ENCODE data around the genes GATA2 and RAB7A.

GRCh38 chr3:127754695-127755494, 67.4 kb downstream of the MGLL start:
CAGE:
- cytosol, long polyA minus RNA: no peak
- cytosol, long polyA plus RNA: no peak
- long polyA plus RNA: no peak
- nucleus, long polyA minus RNA: no peak
- nucleus, long polyA plus RNA: no peak

DNA sequence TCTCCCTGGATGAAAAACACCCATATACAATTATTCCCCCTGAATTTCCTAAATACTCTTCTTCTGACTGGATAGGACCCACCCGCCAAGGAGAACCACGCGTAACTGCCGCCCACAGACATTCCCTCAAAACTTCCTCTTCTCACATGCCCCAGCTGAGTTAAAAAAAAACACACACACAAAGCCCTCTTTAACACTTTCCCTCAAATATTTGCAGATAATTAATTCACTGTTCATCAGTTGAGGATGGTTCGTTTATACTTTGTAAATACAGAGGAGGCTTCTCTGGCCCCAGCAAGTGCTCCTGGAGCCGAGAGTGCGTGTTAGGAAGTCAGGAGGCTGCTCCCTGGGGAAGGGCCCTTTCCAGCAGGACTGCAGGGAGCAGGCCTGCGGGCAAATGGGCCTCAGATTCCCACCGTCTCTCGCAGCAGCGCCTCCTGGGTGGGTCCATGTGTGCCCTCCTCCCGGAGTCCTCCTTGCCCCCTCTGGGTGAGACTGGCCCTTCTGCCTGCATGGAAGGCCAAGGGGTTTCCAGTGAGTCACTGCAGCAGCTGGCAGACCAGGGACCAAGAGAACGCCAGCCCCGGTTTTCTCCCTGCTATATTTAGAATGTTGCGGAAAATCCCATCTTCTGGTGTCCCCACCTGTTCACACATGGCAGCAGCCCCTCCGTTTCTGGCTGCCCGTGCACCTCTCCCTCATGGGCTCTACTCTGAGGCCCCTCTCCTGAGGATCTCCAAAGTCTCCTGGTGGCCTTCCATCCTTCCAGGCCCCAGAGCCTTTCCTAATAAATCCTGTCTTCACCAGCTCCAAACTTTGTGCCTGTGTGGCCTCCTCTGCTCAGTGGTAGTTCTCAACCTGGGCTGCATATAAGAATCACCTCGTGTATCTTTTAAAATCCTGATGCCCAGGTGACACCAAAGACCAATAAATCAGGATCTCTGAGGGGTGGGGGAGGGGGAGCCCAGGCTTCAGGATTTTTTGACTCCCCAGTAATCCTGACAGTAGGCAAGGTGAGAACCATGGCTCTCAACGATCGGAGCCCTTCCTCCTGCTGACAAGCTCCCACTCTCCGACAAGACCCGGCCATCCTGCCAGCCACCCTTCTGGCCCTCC, 46.5 kb downstream of the MGLL start:
CAGE:
- cytosol, long polyA minus RNA: no peak
- cytosol, long polyA plus RNA: no peak
- long polyA plus RNA: no peak
- nucleus, long polyA minus RNA: no peak
- nucleus, long polyA plus RNA: no peak

CAGE:
- cytosol, long polyA minus RNA: no peak
- cytosol, long polyA plus RNA: no peak
- long polyA plus RNA: no peak
- nucleus, long polyA minus RNA: no peak
- nucleus, long polyA plus RNA: no peak
Observed at GRCh38 chr3:127786797-127788074, 35.1 kb downstream of the MGLL start.

DNA sequence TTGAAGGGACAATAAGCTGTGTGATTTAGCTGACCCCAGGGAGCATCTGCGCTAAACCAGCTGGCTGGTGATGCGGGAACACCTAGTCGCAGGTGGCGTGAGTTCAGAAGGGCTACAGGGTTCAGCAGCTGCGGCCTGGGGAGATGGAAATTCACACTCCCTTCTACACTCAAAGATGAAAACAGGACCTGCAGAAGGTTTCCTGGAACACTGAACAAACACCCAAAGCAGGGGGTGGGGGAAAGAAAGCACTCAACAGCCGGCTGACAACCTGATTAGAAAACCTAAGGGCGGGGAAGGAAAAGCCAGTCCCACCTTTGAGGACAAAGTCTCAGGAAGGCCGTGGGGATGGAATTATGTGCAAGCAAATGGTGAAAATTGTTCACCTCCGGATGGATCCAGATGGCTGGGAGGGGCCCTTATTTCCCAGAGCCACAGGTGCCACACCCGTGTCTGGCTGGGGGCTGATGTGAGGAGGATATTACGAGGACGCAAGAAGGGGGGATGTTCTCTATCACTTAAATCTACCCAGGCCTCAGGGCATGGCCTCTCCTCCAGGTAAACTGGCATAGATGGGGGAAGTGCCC, 6.1 kb downstream of the MGLL start:
CAGE:
- cytosol, long polyA minus RNA: no peak
- cytosol, long polyA plus RNA: no peak
- long polyA plus RNA: no peak
- nucleus, long polyA minus RNA: no peak
- nucleus, long polyA plus RNA: no peak

DNA sequence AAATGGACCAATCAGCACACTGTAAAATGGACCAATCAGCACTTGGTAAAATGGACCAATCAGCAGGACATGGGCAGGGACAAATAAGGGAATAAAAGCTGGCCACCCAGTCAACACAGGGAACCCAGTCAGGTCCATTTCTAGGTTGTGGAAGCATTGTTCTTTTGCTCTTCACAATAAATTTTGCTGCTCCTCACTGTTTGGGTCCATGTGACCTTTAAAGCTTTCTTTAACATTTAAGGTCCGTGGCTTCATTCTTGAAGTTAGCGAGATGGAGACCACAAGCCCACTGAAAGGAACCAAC, 975 bp upstream of the KBTBD12 start:
CAGE:
- cytosol, long polyA minus RNA: no peak
- cytosol, long polyA plus RNA: no peak
- long polyA plus RNA: no peak
- nucleus, long polyA minus RNA: no peak
- nucleus, long polyA plus RNA: no peak

CAGE:
- cytosol, long polyA minus RNA: no peak
- cytosol, long polyA plus RNA: no peak
- long polyA plus RNA: no peak
- nucleus, long polyA minus RNA: no peak
- nucleus, long polyA plus RNA: no peak
Observed at GRCh38 chr3:128323452-128324160, 143.1 kb downstream of the DNAJB8 start.

GRCh38 chr3:128426198-128427138, 40.2 kb downstream of the DNAJB8 start:
CAGE:
- cytosol, long polyA minus RNA: no peak
- cytosol, long polyA plus RNA: no peak
- long polyA plus RNA: no peak
- nucleus, long polyA minus RNA: no peak
- nucleus, long polyA plus RNA: no peak

GRCh38 chr3:128427725-128427924, 39.1 kb downstream of the DNAJB8 start:
CAGE:
- cytosol, long polyA minus RNA: no peak
- cytosol, long polyA plus RNA: no peak
- long polyA plus RNA: no peak
- nucleus, long polyA minus RNA: no peak
- nucleus, long polyA plus RNA: no peak

DNA sequence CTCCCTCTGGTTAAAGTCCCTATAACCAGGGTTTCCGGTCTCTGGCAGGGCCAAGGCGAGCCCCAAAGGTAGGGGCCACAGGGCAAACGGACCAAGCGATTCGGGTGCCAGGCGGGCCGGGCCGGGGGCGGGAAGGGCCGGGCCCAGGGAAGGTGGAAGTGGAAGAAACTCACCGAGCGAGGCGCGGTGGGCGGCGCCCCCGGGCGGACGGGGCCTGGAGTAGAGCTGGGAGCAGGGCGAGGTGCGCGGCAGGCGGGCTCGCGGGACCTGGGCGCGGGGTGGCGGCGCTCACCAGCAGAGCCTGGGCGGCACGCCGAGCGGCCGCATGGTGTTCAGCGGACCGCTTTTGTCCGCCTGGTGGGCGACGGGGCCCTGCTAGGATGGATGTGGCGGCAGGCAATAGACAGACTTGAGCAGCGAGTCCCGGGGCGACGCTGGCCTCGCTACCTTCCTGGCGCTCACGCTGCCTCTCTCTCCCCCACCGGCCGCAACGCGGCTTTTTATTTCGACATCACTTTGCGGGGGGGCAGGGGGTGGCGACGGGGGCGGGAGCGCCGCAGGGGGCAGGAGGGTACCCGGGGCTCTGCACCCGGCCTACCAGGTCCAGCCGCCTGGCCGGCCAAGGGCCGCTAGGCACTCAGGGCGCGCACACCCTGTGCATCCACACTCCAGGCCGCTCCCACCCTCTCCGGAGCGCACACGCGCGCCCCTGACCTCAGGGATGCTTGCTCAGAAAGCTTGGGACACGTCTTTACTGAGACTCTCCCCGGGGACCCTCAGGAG, at the start of gene GATA2:
GATA2 (minus strand) TSS at position 476 of the 783 bp plus-strand sequence.
CAGE:
- cytosol, long polyA minus RNA: no peak
- cytosol, long polyA plus RNA: no peak
- long polyA plus RNA: no peak
- nucleus, long polyA minus RNA: no peak
- nucleus, long polyA plus RNA: no peak

CAGE:
- cytosol, long polyA minus RNA: no peak
- cytosol, long polyA plus RNA: no peak
- long polyA plus RNA: no peak
- nucleus, long polyA minus RNA: no peak
- nucleus, long polyA plus RNA: no peak
Observed at GRCh38 chr3:128503044-128503620, 10.1 kb upstream of the GATA2 start.

DNA sequence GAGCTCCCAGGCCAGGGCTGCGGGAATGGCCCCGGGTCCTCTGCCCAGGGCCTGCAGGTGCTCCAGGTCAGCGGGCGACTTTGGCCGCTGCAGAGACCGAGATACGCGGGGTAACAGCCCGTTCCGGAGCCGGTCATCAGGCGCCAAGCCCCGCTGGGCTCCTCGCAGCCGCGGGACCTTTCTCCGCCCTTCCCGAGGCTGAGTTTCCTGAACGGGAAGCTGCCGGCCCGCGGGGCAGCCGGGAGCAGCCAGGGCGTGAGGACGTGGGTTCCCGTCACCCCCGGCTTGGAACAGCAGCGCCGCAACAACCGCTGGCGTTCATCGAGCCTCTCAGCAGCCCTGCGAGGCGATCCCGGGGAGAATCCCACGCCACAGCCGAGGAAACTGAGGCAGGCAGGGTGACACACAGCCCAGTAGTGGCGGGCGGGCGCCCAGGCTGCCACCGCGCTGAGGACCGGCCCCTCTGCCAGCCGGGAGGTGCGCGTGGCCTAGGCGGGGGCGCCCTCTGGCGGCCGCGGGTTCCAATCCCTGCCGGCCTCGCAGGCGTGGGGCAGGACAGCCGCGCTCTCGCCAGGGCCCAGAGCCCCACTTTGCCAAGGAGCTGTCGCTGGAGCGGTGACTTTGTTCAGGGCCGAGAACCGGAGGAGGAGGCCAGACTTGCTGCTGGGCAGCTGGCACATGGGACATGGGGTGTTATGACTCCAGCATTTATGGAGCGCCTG, 42.4 kb downstream of the RPN1 start:
CAGE:
- cytosol, long polyA minus RNA: no peak
- cytosol, long polyA plus RNA: no peak
- long polyA plus RNA: no peak
- nucleus, long polyA minus RNA: no peak
- nucleus, long polyA plus RNA: no peak

GRCh38 chr3:128613327-128613684, 37.3 kb downstream of the RPN1 start:
CAGE:
- cytosol, long polyA minus RNA: no peak
- cytosol, long polyA plus RNA: no peak
- long polyA plus RNA: no peak
- nucleus, long polyA minus RNA: no peak
- nucleus, long polyA plus RNA: no peak

CAGE:
- cytosol, long polyA minus RNA: start-site peak on the minus strand at chr3:128625542-128625647, 24 reads; start-site peak on the minus strand at chr3:128625884-128626005, 32 reads
- cytosol, long polyA plus RNA: no peak
- long polyA plus RNA: no peak
- nucleus, long polyA minus RNA: no peak
- nucleus, long polyA plus RNA: no peak
Observed at GRCh38 chr3:128625441-128626621, 24.8 kb downstream of the RPN1 start.

CAGE:
- cytosol, long polyA minus RNA: no peak
- cytosol, long polyA plus RNA: no peak
- long polyA plus RNA: no peak
- nucleus, long polyA minus RNA: no peak
- nucleus, long polyA plus RNA: no peak
Observed at GRCh38 chr3:128698018-128699091, 27.6 kb upstream of the RAB7A start.

GRCh38 chr3:128725886-128726542, at the start of gene RAB7A:
RAB7A (plus strand) TSS chr3:128726183.
CAGE:
- cytosol, long polyA minus RNA: start-site peak on the plus strand at chr3:128726163-128726220, 993 reads
- cytosol, long polyA plus RNA: start-site peak on the plus strand at chr3:128726160-128726255, 8,176 and 14,444 reads in 2 replicates
- long polyA plus RNA: start-site peak on the plus strand at chr3:128726160-128726356, 9,833 and 19,598 reads in 2 replicates
- nucleus, long polyA minus RNA: start-site peak on the plus strand at chr3:128726162-128726222, 1,218 reads
- nucleus, long polyA plus RNA: start-site peak on the plus strand at chr3:128726153-128726236, 3,704 and 13,513 reads in 2 replicates

CAGE:
- cytosol, long polyA minus RNA: no peak
- cytosol, long polyA plus RNA: no peak
- long polyA plus RNA: no peak
- nucleus, long polyA minus RNA: no peak
- nucleus, long polyA plus RNA: no peak
Observed at GRCh38 chr3:128804830-128805297, 74.6 kb upstream of the ACAD9 start.

GRCh38 chr3:128808772-128809024, 70.7 kb upstream of the ACAD9 start:
CAGE:
- cytosol, long polyA minus RNA: no peak
- cytosol, long polyA plus RNA: no peak
- long polyA plus RNA: no peak
- nucleus, long polyA minus RNA: no peak
- nucleus, long polyA plus RNA: no peak

DNA sequence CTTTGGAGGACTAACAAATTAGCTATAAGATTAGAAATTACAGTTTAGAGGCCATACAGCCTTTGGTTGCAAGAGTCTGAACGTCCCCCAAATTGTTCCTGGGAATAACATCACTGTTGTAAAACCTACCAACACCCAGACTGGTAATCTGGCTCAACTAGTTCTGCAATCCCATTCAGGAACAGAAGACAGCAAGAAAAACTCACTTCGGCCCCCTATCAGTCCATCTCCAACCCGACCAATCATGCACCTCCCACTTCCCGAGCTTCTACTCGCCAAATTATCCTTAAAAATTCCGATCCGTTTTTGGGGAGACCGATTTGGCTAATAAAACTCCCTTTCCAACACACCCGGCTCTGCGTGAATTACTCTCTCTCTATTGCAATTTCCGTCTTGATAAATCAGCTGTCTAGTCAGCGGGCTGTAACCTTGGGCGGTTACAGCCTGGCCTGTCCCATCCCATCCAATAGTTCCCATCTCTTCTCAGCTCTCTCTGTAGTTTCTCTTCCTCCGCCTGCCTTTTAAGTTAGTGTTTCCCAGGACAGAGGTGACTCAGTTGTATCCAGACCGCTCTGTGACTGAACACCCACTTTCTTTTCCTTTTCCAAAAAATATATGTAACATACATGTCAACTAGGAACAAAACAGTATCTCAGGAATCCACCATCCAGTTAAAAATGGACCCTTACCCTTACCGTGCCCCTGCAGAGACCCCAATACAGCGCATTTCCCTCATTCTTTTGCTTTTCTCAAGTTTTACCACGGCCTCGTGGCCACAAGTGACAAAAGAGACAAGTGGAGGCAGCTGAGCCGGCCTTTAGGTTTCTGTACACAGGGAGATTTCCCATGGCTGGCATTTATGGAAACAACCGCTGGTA, 740 bp upstream of the ACAD9 start:
CAGE:
- cytosol, long polyA minus RNA: no peak
- cytosol, long polyA plus RNA: no peak
- long polyA plus RNA: no peak
- nucleus, long polyA minus RNA: no peak
- nucleus, long polyA plus RNA: no peak

CAGE:
- cytosol, long polyA minus RNA: no peak
- cytosol, long polyA plus RNA: no peak
- long polyA plus RNA: no peak
- nucleus, long polyA minus RNA: no peak
- nucleus, long polyA plus RNA: no peak
Observed at GRCh38 chr3:129021041-129021319, 19.9 kb downstream of the EFCC1 start.

GRCh38 chr3:129165500-129165959, 4.7 kb upstream of the ISY1 start:
CAGE:
- cytosol, long polyA minus RNA: no peak
- cytosol, long polyA plus RNA: no peak
- long polyA plus RNA: no peak
- nucleus, long polyA minus RNA: no peak
- nucleus, long polyA plus RNA: no peak

Data from keratinocyte (primary cell).